GM23338 (cell line): ENCODE measurements around the gene TADA1.

GRCh38 chr1:165036410-165036702, 320.2 kb downstream of the LMX1A start:
- PRO-cap: no peak
- RAMPAGE, long total RNA: no peak

DNA sequence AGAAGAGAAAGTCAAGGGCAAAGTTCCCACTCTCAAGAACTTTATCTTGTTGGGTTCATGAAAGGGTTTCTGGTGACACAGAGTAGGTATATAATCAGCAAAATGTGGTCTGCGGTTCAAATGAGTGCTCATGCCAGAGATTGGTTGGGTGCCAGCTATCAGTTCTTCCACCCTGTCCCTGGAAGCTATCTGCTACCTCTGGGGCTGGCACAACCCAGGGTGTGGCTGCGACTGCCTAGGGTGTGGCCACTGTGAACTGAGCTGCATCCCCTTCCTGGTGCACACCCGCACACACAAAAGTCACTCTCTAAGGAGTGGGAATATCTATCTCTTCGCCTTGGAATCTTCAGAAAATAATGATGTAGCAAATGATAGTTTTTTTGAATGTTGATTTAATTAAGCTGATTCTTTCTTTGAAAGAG, 15.0 kb downstream of the MGST3 start:
- PRO-cap: no peak
- RAMPAGE, long total RNA: no peak

DNA sequence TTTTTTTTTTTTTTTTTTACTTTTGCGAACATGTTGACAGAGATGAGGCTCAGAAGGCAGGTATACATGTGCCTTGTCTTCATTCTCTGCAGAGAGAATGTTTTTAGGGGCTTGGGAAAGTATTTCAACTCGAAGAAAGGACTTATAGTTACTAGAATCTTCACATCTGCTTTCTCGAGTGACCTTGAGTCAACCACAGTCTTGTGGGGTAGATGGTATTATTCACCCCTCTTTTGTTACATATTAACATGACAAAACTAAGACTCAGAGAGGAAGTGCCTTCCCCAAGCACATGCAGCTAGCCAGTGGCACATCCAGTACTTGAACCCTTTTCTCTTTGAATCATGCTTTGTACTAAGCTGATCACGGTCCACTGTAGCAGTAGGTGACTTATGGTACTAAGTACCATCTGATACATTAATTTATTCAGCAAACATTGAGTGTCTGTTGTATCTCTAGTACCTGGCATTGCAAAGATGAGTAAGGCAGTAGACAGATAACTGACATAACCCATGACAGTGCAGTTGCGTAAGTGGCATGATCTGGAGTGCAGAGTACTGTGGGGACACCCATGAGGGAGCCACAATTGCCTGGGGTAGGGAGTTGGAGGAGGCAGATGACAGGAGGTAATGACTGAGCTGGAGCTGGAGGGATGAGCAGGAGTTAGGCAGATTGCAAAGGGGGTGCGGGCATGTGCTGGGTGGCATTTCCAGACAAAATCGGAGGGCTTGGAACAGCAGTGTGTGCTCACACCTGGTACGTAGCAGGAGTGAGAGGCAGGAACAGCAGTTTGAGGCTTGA, 29.7 kb downstream of the UCK2 start:
- PRO-cap: unidirectional peak, plus-strand start at position 291 of the sequence
- RAMPAGE, long total RNA: no peak

- PRO-cap: no peak
- RAMPAGE, long total RNA: no peak
Measured at GRCh38 chr1:165865514-165866061, 38.2 kb downstream of the UCK2 start.

GRCh38 chr1:165896148-165896770, 68.8 kb downstream of the UCK2 start:
- PRO-cap: no peak
- RAMPAGE, long total RNA: no peak

DNA sequence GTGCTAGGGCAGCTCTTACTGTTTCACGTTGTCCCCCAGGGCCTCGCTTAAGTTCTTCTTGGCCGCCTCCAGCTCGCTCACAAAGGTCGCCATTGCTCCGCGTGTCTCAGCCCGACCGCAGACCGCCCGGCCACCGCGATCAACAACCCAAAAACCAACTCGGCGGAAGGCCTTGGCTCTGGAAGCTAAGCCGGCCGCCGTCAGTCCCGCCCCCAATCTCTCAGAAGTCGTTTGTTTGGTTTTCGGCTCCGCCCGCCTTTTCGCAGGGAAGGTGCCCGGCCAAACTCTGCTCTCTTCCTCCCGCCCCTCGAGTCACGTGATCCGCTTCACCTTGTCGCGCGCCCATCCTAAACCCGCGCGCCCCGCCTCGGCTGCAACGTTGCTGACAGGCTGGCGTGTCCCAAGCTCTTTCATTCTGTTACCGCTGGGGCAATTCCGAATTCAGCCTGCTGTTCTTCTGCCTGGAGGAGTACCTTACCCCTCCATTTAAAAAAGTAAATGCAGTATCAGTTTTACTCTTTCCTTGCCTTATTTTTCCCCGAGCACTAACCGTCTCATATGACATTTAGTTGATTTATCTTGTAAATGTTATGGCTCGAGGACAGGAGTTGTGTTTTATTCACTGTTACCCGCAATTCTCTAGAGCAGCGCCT, at the start of gene TADA1:
Gene TADA1 (minus strand): TSS at position 124 of the 653 bp plus-strand sequence.
- PRO-cap: bidirectional peak, plus-strand start at position 413 of the sequence, minus-strand start at position 147 of the sequence
- RAMPAGE, long total RNA: no peak

GRCh38 chr1:166902139-166902771, 26.2 kb upstream of the TADA1 start:
- PRO-cap: no peak
- RAMPAGE, long total RNA: no peak

GRCh38 chr1:166984866-166985449, 4.1 kb upstream of the MAEL start:
- PRO-cap: no peak
- RAMPAGE, long total RNA: no peak

- PRO-cap: no peak
- RAMPAGE, long total RNA: no peak
Measured at GRCh38 chr1:167043875-167044580, 46.1 kb downstream of the GPA33 start.

- PRO-cap: no peak
- RAMPAGE, long total RNA: no peak
Measured at GRCh38 chr1:167094757-167095184, 896 bp downstream of the STYXL2 start.

GRCh38 chr1:167105231-167105887, 11.5 kb downstream of the STYXL2 start:
- PRO-cap: no peak
- RAMPAGE, long total RNA: no peak

- PRO-cap: no peak
- RAMPAGE, long total RNA: no peak
Measured at GRCh38 chr1:167255075-167255832, 34.6 kb downstream of the POU2F1 start.

- PRO-cap: no peak
- RAMPAGE, long total RNA: no peak
Measured at GRCh38 chr1:167270163-167270746, 49.6 kb downstream of the POU2F1 start.

GRCh38 chr1:167397793-167398403, 120.4 kb downstream of the CD247 start:
- PRO-cap: no peak
- RAMPAGE, long total RNA: no peak

GRCh38 chr1:167416207-167417097, 101.9 kb downstream of the CD247 start:
- PRO-cap: no peak
- RAMPAGE, long total RNA: no peak

DNA sequence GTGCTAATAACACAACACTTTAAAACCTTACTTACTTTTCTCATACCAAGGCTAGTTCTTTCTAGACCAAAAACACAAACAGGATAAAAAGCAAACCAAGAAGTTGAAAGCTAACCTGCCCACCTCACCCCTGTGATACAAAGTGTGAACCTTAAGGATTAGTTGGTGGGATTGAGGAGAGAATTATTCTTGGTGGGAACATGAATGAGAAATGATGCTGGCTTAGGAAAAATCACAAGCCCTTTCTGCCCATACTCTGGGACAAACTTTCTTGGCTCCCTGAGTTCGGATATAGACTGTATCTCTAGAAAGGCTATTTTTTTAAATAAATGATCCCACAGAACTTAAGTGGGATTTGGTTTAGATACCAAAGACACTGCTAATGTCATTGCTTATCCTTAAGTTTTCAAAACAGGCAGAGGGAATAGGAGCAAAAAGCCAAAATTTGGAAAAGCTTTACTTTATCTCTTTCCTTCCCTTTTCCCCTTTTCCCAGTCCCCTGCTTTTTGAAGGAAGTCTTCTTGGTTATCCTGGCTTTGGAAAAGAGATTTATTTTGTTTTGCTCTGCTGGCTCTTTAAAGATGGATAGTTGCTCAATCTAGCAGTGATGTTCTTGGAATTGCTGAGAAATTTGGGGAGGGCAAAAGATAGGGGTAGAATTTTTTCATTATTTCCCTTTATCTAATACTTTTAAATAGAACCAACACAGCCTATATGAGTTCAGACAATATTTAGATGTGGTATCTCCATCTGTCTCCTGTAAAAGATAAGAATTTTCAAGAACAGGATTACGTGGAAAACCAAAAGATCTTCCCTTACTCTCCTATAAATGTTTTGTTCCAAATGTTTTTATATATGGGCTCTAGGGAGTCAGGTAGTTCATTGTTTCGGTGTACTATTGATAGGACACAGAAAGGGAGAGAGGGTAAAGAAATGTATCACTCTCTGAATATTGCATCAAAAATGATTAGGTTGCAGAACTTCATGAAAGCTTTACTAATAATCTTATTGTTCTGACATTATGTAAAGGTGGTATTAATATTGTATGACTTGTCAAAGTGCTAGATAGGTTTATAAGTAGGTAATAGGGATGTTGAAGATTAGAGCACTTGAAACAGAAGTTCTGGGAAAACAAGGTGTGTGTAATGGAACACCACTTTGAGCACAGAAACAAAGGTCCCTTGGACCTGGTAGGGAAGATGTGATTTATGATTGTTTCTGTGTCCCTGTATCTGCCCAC, 95.5 kb downstream of the CD247 start:
- PRO-cap: no peak
- RAMPAGE, long total RNA: no peak

DNA sequence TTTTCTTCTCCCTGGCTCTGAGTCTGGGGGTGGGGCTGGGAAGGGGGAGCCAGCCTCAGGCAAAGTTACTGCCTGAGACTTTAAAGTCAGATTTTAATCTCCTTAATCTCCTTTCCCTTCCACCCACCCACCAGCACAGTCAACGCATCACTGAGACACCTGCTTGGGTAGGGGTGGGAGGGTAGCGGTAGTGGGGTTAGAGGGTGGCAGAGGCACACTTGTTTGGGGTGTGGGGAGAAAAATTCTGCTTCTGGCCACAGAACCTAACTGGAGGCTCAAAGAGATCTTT, 44.2 kb downstream of the CD247 start:
- PRO-cap: no peak
- RAMPAGE, long total RNA: no peak

DNA sequence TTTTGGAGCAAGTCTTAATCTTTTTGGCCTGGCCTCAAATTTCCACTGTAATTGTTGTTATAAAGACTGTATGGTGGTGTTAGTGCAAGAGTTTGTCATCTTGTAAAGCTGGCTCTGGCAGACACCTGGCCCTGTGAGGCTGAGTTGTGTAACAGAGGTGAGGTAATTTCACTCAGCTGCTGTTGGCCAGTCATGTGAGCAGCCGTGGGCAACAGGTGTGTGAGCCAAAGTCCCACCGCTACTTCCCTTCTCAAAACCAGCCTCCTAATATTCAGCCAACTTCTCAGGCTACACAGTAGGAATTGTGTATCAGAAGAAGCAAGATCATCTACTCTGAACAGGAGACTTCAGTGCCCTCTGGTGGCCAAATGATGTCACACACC, 2.4 kb upstream of the CREG1 start:
- PRO-cap: no peak
- RAMPAGE, long total RNA: no peak

GRCh38 chr1:167662858-167663346, 32.9 kb downstream of the RCSD1 start:
- PRO-cap: no peak
- RAMPAGE, long total RNA: no peak

DNA sequence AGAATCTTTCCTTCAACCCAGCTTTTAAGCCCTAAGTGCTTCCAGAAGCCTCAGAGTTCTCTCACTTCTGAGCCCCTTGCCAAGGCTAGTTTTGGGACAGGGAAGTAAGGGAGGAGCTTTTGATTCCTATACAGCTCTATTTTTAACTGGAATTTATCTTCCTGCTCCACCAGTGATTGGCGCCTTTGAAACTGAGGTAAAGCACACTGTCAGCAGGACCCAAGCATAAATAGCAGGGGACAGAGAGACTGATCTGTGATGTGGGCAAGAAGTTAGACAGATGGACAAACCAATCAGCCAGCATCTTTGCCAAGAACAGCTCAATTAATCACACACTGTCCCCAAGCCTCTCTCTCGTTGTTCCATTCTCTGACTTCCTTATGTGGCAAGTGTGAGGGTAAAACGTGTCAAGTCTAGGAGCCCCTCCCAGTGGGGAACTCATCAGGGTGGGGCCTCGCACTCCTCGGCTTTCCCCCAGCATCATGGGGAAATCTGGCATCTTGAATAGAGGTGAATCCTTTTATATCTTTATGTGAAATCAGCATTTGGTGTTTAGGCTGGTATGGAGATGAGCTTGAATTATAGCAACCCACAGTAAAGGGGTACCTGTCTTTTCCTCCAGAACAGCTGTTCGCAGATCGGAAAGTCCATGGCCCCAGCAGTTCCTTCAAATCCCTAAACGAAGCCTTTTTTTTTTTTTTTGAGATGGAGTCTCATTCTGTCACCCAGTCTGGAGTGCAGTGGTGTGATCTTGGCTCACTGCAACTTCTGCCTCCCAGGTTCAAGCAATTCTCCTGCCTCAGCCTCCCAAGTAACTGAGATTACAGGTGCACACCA, 40.1 kb upstream of the MPZL1 start:
- PRO-cap: no peak
- RAMPAGE, long total RNA: no peak